HT-29 (cell line): Measurements from ENCODE around the genes DNAJC27 and DTNB.

DNA sequence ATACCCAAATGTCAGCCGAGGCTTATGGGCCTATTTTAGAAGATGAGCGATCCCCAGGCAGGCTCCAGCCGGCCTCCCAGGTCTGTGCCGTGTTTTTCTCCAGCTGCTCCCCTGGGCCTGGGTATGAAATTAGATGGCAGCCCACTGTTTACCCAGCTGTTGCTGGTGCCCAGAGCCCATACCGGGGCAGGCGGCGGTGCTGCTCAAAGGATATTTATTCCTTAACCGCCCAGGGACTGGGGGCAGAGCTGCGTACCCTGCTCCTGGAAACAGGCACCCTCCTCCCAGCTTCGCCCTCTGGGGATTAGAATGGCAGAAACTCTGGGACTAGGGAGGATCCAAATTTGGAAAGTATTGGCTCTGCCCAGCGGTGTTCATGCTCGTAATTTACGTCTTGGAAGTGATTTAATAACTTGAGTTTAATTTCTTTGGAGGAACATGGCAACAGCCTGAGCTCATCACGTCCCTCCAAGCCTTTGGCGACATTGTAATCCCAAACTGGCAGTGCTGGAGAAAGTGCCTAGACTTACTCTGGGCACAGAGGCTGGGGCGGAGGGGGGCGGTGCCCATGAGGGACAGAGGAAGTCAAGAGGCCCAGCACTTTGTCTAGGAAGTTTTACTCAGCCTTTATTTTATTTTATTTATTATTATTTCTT lies 199.2 kb downstream of the KLHL29 start:
- RAMPAGE, long total RNA, result no peak

GRCh38 chr2:23590873-23591905 lies 206.2 kb downstream of the KLHL29 start:
- RAMPAGE, long total RNA, result no peak

DNA sequence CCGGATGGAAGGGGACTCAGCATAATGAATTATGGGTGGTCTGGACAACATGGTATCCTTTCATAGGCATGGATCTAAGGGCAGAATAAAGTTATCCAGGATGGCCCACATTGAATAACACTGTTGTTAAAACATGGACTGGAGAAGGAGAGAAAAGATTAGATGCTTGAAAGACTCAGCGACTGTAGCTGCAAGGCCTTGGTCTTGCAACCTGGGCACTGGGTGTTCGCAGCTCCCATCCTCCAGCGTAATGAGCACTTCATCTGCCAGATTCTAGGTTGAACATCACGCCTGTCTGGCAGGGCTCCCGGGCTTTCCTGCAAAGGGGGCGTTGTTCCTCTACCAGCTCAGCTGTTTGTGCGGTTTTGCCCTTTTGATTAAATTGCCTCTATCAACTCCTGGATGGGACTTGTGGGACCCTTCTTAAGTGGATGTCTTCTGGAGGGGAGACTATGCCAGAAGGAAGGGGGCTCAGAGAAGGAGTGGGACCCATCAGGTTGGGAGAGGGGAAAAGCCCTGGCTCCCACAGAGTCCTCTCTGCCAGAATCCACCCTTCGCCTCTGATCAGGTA lies 215.4 kb downstream of the KLHL29 start:
- RAMPAGE, long total RNA, result no peak

- RAMPAGE, long total RNA, result no peak
Measured at GRCh38 chr2:24264543-24265130, 89.8 kb downstream of the FAM228A start.

GRCh38 chr2:24821189-24822228 lies 28.3 kb downstream of the CENPO start:
- RAMPAGE, long total RNA, result no peak

DNA sequence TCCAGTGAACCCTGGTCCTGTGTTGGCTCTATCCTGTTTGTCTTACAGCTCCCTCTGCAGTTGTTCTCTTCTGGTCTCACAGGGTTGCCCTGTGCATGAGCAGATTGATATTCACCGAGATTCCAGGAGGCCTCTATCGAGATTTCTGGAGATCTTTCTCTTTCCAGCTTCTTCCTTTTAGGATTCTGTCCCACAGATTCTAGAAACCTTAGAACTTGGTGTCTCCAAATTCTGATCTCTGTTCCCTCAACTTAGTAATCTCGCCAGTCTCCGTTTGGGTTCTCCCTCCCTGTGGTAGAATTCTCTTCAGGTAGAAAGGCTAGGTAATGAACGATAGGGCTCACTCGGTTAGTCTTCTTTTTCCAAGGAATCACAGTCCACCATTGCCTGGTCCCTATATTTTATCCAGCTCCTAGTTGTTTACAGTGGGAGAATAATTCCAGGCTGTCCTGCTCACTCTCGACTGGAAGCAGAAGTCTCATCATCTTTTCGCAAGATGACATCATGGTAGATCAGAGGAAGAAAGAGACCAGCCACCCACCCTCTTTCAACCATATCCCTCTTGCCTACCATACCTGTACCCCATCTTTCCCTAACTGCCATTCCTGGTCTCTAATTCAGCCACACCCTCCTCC lies 23.3 kb downstream of the ADCY3 start:
- RAMPAGE, long total RNA, result no peak

GRCh38 chr2:24971536-24972275 lies at the start of gene DNAJC27:
DNAJC27 (minus strand) TSS chr2:24971955.
- RAMPAGE, long total RNA, result no peak

DNA sequence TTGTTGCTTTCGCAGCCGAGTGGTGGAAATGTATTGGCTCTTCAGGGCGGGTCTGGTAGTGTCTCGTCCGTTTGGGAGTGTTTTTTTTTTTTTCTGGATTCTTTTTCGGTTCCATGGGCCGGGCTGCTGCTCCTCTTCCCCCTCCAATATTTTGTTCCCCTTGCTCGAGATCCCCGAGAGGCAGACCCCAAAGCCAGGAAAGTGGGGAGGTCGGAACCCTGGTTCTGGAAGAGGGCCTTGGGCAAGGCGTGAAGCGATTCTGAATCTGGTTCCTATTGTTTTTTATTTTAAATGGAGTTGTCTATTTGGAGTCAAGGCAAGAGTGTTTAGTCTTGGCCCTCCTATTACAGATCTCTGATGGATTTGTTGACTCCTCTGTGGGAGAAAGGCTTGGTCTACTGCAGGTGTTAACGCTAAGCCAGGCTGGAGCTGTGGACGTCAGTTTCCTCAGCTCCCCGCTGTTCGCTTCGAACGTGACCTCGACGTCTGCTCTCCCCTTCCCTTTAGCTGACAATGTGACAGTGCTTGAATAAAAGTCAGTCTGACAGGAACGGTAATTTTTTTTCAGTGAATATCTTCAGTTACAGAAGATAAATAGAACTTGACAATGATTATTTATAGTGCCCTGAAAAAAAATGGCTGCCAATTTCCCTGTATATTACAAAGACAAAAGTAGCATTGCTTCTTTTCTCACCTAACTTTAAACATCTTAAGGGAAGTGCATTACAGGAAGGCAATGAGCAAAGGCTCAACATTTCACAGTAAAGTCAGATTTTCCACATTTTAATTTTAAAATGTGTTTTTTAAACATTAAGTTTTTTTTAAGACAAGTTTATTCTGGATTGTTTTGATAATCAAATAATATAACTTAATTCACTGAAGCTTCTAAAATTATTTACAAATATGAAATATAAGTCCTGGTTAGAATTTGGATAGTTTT lies 791 bp upstream of the DNAJC27 start:
- RAMPAGE, long total RNA, result no peak

GRCh38 chr2:25250101-25251170 lies 82.1 kb upstream of the POMC start:
- RAMPAGE, long total RNA, result no peak

- RAMPAGE, long total RNA, result no peak
Measured at GRCh38 chr2:25419906-25420151, 78.1 kb upstream of the DNMT3A start.

- RAMPAGE, long total RNA, result no peak
Measured at GRCh38 chr2:25618482-25619223, 54.7 kb downstream of the DTNB start.

DNA sequence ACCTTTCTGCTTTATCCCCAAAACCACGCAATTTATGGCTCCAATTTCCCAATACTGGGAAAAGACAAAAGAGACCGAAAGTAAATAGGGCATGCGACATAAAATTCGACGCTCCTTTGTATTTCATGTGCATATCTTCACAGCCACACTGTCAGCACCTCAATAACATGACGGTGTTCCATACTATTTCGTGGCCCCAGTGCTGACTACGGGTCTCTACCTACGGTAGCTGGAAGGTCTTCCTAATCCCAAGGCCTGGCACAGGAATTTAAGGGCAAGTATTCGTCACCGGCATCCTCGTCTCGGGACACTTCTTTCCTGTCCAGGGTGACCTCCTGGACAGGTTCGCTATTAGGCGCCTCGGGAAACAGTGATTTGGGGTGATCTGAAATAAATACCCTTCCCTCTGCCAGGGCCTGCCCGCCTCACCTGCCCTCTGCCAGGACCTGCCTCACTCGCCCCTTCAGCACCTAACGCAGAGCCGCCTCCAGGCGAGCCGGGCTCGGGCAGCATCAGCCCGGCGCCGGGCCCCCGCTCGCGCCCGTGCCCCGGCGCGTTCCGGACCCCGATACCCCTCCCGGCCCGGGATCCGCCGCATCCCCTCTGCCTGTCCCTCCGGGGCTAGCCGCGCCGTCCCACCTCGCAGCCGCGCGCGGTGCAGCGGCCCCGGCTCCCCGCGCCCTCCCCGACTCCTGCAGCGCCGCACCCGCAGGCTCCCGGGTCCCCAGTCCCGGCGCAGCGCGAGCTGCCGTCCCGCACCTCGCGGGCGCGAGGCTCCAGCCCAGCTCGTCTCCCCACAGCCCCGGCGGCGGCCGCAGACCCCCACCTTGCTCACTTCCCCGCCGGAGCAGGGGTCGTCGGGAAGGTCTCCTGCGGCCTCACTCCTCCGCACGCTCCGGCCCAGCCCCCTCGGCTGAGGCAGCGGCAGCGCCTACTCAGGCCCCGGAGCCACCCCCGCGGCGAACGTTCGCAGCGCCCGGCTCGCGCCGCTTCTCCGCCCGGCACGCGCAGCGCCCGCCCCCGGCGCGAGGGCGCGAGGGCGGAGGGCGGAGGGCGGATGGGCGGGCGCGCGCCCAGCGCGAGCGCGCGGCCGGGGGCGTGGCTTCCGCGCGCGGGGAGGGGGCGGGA lies at the start of gene DTNB:
DTNB (minus strand) TSS at position 1,018 of the 1,128 bp plus-strand sequence.
- RAMPAGE, long total RNA, result no peak

GRCh38 chr2:25749825-25750649 lies 76.7 kb upstream of the DTNB start:
- RAMPAGE, long total RNA, result no peak

DNA sequence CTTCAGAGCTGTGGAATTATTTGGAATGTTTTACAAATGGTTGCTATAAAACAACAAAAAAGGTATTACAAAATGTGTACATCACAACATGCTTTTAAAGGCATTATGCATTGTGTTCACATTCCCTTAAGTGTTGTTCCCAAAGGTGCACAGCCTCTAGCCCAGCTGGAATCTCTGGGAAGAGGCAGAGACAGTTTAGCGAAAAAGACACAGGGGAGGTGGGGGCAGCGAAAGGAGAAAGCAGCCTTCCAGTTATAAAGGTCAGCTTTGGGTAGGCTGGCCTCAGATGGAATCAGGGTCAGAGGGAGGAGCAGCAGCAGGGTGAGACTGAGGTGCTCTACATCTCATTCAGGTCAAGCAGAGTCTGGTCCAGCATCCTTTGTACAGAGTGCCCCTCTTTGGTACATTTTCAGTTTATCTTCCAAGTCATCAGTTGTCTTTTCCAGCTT lies 68.7 kb downstream of the ASXL2 start:
- RAMPAGE, long total RNA, result no peak

GRCh38 chr2:25816237-25816835 lies 62.0 kb downstream of the ASXL2 start:
- RAMPAGE, long total RNA, result no peak

GRCh38 chr2:25867611-25868226 lies 10.6 kb downstream of the ASXL2 start:
- RAMPAGE, long total RNA, result no peak

DNA sequence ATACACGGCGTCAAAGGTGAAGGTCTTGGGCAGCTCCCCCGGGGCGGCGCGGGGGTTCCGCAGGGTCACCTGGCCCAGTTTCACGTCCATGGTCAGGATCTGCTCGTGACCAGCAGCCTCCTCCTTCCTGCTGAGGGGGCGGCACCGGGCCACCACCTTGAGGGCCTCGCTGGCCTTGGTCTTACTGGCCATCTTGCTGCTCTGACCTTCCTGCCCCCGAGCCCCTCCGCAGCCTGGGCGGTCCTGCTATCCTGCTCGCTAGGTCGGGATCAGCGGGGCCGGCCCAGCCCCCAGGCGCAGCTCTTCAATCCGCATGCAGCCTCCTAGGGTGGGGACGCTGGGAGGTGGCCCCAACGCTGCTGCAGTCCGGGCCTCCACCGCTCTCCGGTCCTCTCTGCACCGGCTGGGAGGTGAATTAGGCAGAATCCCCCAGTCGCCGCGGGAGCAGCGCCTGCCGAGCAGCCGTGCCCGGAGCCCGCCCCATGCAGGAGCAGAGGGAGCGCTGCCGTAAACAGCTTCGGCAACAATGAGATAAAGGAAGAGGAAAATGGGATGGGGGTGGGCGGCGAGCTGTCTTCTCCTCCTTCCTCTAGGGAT lies 473 bp downstream of the KIF3C start:
- RAMPAGE, long total RNA, result no peak

DNA sequence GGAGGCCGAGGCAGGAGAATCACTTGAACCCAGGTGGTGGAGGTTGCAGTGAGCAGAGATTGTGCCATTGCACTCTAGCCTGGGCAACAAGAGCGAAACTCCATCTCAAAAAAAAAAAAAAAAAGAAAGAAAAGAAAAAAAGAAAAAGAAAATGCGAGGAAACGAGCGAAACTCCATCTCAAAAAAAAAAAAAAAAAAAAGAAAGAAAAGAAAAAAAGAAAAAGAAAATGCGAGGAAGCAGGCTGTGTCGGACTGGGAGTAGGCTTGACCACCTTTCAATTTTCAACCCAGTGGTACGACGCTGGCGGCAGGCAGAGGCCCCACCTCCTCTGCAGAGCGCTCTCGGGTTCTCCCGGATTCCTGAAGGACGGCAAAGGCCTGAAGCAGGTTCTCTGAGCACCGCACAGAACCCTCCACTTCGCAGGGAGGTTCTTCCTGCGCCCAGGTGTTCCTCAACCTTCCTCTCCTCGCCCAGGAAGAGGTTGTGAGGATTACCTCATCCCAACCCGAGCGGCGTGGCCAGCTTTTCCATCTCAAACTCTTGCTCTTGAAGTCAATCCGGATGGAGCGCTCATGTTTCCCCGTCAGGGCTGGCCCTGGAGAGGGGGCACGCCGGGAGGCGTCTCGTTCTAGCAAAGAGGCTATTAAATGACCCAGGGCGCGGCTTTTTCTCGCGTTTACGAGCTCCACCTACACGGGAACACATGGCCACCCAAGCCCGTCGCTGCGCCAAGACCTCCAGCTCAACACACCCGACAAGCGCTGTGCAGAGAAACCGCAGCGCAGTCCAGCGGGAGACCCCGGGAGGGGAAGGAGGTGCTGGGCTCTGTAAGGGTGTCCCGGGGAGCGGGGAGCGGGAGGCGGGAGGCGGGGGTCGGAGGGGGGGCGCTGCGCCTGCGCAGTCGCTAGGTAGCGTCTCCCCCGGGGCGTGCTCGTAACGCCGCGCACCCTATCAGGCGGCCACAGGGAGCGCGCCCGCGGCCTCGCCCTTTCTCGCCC lies 659 bp upstream of the RAB10 start:
- RAMPAGE, long total RNA, result no peak

GRCh38 chr2:26127786-26128007 lies 45.2 kb upstream of the GAREM2 start:
- RAMPAGE, long total RNA, result no peak

DNA sequence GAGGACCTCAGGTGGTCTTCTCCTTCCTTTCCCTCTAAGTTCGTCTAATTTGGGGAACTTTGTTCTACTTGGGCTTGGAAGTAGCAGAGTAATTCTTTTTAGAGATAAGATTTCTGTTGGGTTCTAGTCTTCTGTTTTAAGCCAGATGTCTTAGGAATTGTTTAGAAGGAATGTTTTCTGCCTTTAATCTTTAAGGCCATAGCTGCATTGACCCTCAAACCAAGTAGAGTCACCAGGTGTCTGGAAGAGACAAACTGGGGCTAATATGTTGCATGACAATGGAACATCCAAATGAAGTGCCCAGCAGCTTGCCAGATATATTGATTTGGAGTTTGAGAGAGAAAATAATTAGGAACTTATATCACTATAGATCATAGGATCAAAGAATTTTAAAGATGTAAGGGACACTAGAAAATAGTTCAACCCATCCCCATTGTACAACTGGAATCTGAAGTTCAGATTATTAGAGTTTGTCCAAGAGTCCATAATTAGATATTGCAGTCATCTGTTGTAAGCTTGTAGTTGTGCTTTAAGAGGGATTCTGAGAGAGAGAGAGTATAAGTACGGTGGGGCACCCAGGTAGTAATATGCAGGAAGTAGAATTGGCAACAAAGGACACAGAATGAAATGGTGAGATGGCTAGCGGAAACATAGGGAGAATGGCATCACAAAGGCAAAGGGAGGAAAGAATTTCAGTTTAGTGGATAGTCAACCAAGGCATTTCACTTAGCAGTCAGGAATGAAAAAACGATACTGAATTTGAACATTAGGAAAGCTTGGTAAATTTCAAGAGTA lies 19.8 kb upstream of the DRC1 start:
- RAMPAGE, long total RNA, result no peak